Aortic smooth muscle cell (primary cell): ENCODE measurements around a stretch of chr5.

DNA sequence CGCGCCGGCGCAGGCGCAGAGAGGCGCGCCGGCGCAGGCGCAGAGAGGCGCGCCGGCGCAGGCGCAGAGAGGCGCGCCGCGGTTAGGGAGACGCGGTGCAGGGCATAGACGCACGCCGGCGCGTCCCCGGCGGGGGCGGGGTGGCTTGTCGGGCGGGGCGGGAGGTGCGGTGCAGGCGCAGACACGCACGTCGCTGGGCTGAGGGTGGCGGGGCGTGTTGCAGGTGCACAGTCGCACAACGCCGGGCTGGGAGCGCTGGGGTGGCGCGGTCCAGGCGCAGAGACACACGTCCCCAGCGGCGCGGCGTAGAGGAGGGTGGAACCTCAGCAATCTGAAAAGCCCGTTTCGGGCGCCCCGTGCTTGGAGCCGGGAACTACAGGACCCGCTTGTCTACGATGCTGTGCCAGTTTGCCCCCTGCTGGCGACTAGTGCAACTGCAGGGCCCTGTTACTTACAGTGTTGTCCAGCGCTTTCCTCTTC is 79.1 kb upstream of the PLEKHG4B start:
- RRBS, result 87% methylated on average over 5 of the region's 60 CpGs

DNA sequence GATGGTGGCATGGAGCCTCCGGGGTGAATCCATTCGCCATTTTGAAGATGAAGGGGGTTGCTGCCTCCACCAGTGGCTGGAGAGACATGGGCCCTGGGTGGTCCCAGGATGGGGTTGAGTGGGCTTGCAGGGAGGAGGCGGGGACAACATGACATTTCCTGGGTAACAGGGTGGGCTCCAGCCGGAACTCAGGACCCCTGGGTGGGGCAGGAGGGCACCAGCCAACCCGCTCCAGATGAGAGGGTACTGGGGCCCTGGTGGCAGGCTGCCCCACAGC is 55.7 kb downstream of the AHRR start:
- RRBS, result no CpG with 5 or more reads among the region's 5 CpGs

DNA sequence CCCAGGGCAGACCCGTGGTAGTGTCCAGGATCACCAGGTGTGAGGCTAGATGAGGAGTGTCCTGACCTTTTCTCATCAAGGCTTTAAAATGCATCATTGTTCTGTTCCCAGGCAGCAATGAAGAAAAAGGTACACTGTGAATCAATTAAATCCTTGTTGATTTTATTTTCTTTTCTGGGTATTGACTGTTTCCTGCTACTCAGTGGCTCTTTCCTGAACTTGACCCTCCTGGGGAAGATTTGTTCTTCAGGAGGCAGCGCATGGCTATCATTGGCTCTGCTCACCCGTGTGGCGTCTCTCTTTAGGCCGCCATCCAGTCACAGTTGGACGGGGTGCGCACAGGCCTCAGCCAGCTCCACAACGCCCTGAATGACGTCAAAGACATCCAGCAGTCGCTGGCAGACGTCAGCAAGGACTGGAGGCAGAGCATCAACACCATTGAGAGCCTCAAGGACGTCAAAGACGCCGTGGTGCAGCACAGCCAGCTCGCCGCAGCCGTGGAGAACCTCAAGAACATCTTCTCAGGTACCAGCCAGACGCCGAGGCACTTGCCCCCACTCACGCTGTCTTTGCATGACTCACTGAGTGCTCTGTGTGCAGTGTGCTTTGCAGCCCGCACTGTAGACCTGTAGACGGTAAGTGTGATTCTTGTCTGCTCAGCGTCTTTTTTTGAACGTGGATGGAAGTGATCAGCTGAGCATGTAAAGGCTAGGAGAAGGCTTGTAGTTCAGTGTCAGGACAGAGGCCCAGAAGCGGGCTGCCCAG is 4.4 kb downstream of the EXOC3 start:
- RRBS, result no CpG with 5 or more reads among the region's 25 CpGs

- RRBS, result no CpG with 5 or more reads among the region's 30 CpGs
Observed at GRCh38 chr5:453107-454328, 10.5 kb downstream of the EXOC3 start.

DNA sequence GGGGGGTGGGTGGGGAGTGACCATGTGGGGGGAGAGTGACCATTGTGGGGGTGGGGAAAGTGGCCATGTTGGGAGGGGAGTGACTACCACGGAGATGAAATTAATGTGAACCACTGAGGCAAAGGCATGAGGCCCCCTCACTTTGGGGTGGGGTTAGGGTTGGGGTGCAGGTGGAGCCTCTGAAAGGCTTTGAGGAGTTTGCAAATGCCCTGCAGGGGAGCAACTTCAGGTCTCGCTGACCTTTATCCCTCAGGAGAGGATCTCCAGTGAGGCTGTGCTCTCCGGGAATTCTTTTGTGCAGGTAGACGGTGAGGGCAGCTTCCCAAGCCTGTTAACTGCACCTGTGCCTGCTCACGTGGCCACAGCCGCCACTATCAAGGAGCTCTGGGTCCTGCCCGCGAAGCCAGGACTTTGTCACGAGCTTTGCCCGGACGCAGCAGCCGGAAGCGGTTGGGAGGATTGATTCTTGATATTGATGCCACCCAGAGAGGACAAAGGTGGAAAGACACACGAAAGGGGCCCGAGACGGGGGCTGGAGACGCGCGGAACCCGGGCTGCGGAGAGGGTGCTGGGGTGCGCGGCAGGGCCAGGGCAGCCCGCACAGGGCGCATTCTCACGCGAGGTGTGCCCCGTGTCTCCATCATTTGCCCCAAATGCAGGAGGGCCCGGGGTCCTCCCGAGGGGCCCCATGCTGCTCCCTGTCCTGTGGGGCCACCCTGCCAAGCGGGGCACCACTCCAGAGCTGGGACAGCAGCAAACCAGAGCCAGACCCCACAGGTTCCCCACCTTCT is 18.3 kb downstream of the SLC9A3 start:
- RRBS, result 73% methylated on average over 12 of the region's 31 CpGs

- RRBS, result no CpG with 5 or more reads among the region's 12 CpGs
Observed at GRCh38 chr5:520399-520952, 3.8 kb downstream of the SLC9A3 start.

DNA sequence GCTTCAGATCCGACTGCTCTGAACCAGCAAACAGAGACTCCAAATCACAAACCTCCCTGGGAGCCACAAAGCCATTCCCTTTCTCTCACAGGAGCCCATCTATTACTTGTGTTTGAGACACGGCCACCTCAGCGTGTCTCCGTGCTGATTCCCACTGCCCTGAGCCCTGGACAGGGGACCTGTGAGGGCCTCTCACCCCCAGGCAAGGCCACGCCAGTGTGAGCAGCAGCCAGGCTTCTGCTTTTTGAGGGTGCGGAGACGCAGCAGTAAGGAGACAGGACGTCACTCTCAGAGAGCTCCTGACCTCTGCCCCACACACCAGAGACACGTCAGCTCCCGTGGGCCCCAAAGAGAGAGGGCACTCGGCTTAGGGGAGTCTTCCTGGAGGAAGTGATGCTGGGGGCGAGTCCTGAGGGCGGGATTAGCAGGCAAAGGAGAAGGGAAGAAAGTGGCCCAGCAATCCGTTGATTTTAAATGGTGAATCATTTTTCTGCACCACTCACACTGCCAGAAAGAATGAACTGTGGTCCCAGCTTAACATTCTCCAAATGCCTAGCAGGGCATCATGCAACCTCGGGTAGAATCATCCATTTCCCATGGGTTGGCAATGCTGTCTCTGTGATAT is 24.0 kb upstream of the SLC9A3 start:
- RRBS, result no CpG with 5 or more reads among the region's 15 CpGs

GRCh38 chr5:662955-663544 is 30.1 kb downstream of the TPPP start:
- RRBS, result 97% methylated on average over 7 of the region's 45 CpGs

DNA sequence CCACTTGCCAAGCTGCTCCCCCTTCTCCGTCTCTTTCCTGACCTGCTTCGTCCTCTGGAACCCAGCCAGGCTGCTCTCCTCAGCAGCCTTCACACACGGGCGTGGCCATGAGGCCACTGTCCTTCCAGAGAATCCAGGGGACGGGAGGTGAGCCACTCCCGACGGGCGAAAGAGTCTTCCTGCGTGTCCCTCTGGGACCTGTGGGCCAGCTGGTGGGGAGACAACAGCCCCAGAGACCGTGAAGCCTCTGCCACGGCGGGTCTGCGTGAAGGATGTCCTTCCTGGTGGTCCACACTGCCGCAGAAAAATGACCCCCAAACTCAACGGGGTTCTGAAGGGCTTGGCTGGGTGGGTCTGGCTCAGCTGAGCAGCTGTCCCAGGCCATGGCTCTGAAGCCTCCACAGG is 47.5 kb upstream of the NKD2 start:
- RRBS, result no CpG with 5 or more reads among the region's 15 CpGs

GRCh38 chr5:1050628-1051204 is 42.1 kb downstream of the NKD2 start:
- RRBS, result no CpG with 5 or more reads among the region's 15 CpGs

DNA sequence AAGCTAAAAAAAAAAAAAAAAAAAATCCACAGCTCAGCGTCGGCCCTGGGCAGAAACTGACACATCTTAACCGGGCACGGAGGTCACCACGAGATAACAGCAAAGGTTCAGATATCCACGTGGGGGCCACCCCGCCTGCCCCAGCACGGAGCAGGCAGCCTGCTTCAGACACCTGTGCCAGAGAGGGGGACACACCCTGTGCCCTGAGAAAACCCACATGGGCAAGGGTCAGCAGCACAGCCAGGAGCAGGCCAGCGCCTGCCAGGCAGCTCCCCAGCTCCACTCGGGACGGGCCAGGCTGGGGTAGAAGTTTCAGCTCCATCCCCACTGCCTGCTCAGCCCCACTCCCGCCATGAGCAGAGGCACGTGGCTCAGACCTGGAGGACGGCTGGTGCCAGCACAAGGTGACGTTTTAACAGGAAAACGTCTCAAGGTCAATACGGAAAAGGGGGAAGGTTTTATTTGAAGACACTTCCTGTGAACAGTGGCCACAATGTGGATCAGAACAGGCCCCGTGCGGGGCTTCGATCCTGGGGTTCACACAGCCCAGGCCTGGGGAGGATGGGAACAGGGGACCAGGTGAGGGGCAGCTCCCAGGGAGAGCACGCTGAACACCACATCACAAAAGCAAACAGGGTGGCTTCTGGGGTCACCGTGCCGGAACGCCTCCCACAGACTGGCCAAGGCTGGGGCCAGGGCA is 22.1 kb downstream of the SLC12A7 start:
- RRBS, result no CpG with 5 or more reads among the region's 24 CpGs

- RRBS, result no CpG with 5 or more reads among the region's 20 CpGs
Observed at GRCh38 chr5:1109218-1109773, 2.6 kb downstream of the SLC12A7 start.

DNA sequence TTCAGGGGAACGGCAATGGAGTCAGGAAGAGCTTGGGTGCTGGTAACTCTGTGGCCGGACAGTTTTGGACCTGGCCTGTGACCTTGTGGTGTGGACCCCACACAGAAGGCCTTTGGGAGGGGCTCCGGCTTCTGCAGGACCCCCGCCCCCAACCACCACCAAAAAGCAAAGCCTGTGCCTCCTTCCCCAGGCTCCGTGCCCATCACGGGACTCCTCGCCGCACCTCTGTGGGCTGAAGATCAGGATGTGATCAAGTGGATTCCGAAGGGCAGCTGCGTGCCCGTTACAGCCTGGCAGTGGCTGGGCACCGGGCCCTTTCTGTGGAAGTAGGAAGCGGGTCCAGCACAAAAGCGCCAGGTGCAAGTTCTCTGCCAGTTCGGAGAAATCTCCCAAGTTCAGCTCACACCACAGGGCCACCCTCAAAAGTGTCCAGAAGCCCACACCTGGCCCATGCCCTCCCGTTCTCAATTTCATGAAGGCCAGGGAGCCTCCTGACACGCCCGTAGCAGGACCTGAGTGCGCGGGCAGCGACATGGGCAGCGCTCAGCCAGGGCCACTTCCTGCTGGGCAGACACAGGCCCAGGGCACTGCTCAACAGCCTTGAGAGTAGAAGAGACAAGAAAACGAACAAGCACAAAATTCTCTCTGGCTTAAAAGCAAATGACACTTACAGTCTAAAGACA is 1.9 kb downstream of the SLC12A7 start:
- RRBS, result 70% methylated on average over 2 of the region's 23 CpGs

- RRBS, result 65% methylated on average over 6 of the region's 32 CpGs
Observed at GRCh38 chr5:1137475-1138485, 25.9 kb upstream of the SLC12A7 start.

DNA sequence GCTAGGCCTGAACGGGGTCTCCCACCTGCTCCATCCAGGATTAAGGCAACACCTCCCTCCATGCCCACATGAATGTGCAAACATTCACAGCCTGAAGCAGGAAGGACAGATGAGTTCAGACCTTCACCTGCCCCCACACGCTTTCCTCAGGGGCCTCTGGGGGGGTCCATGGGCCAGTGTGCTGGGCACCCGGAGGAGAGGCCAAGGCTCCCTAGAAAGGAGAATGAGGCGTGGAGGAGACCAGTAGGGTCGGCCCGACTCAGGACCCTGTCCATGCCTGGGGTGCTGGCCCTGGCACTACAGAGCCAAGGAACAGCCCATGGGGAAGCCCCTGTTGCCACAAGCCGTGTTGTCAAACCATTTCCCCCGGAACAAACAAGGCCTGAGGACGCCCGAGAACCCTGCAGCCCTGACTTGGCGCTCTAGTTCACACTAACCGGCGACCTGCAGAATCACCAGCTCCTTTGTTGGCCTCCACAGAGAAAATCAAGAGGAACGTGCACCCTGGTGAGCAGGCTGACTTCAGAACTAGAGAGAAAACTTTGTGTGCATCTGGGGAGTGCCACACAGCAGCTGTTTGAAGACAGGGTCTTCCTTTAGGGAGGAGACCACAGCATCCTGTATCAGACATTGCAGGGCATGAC is 41.5 kb upstream of the SLC12A7 start:
- RRBS, result 50% methylated on average over 5 of the region's 14 CpGs

DNA sequence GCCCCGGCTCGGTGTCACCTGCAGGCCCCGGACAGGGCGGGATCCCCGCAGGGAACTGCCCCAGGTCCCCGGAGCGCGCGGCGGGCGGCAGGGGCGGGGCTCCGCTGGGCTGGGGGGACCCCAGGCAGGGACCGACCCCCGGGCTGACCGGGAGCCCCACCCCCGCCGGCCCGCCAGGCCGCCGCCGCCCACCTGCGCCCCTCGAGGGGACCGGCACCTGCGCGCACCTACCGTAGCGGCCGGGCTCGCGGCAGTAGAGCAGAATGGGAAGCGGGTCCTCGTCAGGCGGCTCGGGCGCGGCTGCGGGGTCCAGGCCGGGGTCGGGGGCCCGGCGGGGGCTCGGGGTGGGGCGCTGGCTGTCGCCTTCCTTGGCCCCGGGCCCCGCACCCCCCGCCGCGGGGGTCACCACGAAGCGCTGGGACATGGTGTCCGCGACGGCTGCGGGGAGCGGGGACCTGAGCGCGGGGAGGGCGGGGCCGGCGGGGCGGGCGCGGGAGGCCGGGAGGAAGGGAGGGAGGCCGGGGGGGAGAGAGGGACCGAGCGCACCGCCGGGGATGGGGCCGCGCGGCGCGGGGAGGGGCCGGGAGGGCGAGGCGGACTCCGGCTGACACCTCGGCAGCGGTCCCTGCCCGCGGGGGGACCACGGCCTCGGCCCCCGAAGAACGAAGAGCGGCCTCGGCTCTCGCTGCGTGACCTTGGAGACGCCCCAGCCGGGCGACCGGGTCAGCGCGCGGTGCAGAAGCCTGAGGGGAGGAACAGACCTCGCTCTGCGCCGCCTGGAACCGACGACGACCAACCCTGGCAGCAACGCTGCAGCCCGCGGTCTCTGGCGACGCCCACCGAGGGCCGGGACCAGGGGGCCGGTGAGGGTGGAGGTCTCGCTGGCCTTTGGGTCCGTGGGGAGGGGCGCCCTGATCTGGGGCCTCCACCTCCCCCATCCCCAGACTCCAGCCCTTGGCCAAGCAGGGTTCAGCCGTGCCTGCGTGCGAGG is 43.9 kb upstream of the SLC12A7 start:
- RRBS, result 5% methylated on average over 47 of the region's 120 CpGs

GRCh38 chr5:1183230-1183886 is 18.0 kb upstream of the SLC6A19 start:
- RRBS, result 26% methylated on average over 5 of the region's 16 CpGs

- RRBS, result no CpG with 5 or more reads among the region's 18 CpGs
Observed at GRCh38 chr5:1227590-1228202, 2.5 kb downstream of the SLC6A18 start.

DNA sequence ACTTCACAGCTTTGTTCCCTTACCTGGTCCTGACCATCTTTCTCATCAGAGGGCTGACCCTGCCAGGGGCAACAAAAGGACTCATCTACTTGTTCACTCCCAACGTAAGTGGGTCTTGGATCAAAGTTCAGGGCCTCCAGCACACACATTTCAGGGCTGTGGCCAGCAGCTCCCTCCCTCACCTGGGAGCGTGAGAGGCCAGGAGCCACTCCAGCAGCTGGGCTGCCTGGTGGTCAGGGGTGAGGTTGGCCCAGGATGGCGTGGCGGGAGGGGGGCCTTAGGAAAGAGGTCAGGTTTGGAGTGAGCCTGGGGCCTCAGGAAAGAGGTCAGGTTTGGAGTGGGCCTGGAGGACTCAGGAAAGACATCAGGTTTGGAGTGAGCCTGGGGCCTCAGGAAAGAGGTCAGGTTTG is 12.8 kb downstream of the SLC6A18 start:
- RRBS, result no CpG with 5 or more reads among the region's 4 CpGs

- RRBS, result no CpG with 5 or more reads among the region's 16 CpGs
Observed at GRCh38 chr5:1319306-1319709, 24.4 kb upstream of the TERT start.